Type B pancreatic cell (in vitro differentiated cells): ENCODE measurements around a stretch of chr2.

- PRO-cap = no peak
These were observed 461.8 kb upstream of the ID2 start for GRCh38 chr2:8219900-8220580.

DNA sequence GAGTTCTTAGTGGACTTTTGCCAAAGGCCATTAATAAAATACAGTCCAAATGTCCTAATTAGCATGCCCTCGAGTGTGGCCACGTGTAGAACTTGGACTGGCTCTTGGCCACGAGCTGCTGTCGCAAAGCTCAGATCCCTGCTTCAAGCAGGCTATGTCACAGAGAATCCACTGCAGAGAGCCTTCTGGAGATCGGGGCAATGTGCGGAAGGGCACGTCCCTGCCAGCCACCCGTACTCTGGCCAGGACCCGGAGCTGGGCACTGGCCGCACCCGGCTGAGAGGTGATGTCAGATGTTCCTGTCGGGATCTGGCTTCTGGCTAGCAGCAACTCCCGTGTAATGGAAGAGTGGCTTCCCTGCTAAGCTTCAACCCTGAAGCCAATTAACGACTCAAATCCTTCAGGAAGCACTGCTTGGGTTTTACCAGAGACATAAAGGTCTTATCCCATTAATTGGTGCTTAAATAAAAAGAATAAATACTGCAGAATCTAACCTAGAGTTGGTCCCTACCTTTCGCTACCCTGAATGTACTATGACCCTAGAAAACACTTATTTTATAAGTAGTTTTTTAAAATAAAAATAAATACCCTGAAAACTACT lies 432.6 kb upstream of the ID2 start:
- PRO-cap = no peak

DNA sequence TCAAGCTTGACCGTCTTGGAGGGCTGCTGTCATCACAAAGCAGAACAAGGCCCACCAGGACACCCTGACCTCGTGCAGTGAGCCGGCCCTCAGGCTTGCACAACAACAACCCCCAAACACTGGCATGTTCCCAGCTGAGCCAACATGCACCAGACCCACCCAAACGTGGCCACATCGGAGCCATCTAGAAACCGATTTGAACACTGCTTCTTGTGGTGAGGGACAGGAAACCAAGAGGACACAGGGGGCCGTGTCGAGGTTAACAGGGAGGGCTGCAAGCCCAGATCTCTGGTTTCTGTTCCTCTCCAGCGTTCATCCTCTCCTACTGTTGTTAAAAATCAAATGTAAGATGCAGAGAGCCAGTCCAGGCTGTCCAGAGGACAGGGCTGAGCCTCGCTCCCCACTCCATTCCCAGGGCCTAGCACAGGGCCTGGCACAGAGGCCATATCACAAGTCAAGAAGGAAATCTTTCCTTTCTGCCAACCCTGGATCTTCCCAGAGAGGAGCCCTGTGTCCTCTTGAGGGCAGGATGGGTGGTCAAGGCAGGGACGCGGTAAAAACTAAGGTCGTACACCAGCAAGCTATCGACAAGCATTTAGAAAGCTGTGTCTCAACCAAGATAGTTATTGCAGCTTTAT lies 378.3 kb upstream of the ID2 start:
- PRO-cap = no peak

GRCh38 chr2:8413955-8414534 lies 267.8 kb upstream of the ID2 start:
- PRO-cap = no peak

DNA sequence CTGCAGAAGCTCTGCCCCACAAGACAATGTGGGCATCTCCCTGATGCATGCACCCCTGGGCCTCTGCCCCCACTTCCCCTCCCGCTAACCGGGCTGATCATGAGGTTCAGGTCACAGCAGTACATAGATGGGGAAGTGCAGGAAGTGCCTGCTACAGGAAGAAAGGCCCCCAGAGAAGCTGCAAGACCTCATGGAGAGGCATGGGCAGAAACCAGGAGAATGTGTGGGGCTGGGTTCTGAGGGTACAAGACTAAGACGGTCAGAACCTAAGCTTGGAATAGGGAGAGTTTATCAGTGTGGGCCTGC lies 243.3 kb upstream of the ID2 start:
- PRO-cap = no peak

GRCh38 chr2:8625540-8626038 lies 56.3 kb upstream of the ID2 start:
- PRO-cap = no peak

- PRO-cap = no peak
These were observed 48.1 kb upstream of the ID2 start for GRCh38 chr2:8633648-8634176.

DNA sequence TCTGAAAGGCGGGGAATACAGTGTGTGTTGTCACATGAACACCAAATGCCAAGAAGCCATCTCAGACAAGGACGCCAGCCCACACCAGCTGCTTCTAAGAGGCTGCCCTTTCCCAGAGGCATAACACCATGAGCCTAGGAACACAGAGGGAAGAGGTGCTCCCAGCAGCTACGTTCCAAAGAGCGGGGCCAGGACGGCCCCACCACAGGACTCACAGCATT lies 20.2 kb upstream of the ID2 start:
- PRO-cap = no peak

DNA sequence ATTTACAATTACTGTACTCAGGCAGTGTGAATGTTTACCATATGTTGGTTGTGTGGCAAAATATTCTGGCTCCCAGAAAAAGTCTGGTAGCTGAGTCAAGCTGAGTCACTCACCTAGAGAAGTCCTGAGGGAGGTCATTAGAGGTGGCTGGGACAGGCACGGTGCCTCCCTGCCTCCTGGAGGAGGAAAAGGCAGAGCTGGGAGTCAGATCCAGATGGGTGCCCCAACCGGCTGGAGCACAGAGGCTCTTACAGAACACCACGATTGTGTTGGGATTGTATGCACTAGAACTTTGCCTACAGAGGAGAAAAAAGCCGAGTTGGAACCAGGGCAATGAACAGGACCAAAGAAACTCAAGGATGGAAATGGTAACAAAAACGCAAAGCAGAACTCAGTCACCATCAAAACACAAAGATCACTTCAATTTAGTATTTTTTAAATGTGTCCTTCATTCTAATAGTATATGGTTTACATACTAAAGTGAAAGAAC lies 19.2 kb upstream of the ID2 start:
- PRO-cap = no peak

GRCh38 chr2:8955356-8955885 lies 48.1 kb downstream of the MBOAT2 start:
- PRO-cap = no peak

DNA sequence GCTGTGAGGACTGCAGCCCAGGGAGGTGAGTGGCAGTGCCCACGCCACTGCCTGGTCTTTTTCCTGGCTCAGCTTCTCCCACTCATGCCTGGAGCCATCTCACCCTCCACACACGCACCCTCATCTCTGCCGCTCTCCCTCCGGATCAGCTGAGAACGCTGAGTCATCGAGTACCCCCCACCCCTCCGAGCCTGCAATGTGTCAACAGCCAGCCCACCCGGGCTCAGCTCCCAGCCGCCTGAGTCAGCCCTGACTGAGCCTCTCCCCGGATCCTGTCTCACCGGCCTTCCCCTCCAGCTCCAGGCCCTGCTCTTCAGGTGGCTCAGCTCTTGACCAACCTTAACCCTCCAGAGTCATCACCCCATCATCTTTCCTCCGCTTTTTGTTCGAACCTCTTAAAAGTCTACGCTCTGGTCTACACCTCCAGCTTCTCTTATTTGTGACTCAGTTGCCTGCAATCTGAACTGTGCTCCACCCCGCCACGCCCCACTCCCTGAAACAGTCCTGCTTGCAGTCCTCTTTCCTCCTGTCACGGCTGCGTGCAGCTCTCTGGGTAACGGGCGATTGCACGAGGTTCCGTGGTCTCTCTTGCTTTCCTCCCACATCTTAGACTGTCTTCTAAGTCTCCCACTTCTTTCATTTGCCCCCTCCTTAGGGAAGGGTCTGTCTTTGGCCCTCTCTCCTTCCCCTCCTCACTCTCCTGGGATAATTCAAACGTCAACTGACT lies 94.3 kb upstream of the ASAP2 start:
- PRO-cap = no peak

- PRO-cap = no peak
These were observed 38.5 kb upstream of the ASAP2 start for GRCh38 chr2:9168228-9168461.

DNA sequence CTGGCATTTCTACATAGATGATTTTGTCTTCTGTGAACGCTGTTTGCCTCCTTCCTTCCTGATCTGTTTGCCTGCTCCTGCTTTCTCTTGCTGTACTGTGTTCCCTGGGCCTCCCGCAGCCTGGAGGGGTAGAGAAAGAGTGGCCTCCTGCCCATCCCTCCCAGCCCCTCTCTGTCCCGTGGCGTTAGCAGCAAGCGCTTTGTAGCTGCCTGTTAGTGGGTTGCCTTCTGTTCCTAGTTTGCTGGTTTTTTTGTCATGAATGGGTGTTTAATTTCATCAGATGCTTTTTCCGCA lies 32.2 kb downstream of the ASAP2 start:
- PRO-cap = no peak

DNA sequence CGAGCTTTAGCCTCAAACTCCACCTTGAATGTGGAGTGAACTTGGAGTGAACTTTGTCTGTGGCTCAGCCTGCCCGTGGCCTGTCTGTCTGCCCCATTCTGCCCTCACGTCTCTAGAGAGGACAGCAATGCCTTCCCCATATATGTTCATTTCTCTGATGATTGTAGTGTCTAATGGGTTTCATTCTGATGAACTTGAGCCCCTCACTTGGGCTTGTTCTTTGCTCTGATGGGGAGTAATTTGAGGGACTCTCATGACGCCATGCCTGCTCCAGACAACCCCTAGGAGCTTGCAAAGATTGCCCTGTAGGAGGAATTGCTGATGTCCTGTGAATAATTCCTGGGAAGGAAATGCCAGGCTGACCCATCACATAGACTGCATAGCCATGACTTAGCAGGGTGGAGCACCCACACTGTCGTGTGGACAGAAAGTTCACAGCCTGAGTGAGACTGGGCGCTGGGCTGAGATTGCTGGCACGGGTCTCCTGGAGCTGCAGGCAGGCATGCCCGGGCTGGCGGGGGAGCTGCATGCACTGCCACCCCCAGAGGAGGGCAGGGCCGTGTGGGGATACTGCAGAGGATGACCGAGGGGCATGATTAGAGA lies 42.7 kb downstream of the ASAP2 start:
- PRO-cap = no peak

DNA sequence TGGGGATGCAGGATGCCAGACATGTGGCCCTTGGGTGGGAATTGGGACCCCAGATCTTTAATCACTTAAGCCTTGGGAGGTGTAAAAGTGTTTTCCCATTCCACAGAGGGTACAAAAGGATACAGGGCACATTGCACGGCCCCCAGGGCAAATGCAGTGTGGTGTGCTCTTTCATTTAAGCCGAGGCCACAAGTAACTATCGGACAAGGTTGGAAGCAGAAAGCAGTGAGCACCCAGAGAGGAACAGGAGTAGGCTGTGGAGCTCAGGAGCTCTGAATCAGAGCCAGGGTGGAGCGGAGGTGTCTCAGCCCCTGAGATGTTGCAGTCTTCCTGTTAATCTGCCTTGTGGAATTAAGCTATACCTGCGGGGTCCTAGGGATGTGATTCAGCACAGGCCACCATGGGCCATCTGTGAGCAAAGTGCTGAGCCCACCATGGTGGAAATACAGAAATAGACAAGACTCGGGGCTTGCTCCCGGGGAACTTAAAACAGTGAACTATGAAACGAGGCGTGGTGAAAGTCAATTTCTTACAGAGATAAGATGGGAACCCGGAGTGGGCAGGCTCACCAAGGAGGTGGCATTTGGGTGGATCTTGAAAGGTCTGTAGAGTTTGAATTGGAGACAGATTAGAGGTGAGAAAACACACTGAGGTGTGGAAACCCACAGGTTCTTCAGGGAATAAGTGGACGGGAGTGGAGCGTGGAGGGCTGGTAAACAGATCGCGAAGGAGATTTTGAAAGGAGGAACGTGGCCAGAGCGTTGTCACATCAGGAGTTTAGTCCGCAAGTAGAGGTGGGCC lies 44.0 kb downstream of the ASAP2 start:
- PRO-cap = no peak

DNA sequence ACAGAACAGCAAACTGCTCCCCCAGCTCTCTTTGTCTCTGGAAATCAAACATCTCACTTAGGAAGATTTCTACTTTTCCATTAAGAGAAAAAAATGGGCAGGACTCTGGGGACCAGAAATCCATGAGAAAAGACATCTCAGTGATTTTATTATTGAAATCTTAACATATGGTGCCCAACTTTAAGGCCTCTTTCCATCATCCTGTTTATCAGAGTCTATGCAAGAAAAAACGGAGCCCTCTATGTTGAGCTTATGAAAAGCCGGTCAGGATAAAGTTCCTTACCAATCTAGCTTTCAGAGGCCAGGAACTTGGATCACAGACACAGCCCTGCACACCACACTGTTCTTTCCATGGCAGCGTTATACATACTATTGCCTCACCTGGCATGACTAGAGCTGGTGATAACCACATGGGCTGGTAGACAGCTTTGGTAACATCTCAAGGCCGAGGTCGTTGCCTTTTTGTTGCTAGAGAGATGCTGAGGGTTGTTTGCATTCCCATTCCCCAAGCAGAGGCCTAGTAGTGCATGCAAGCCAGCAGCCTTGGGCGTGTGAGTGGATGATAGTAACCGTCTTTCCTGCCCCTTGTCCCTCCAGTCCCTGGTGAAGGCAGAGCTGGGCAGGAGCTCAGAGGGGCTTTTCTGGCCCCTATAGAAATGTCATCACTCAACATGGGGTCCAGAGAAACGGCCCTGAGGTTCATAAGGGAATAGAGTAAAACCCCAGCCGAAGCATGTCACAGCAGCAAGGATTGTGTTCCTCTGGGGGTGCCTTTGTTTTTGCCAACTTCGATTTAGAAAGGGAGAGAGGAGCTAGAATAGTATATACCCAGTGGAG lies 78.0 kb downstream of the ITGB1BP1 start:
- PRO-cap = no peak

DNA sequence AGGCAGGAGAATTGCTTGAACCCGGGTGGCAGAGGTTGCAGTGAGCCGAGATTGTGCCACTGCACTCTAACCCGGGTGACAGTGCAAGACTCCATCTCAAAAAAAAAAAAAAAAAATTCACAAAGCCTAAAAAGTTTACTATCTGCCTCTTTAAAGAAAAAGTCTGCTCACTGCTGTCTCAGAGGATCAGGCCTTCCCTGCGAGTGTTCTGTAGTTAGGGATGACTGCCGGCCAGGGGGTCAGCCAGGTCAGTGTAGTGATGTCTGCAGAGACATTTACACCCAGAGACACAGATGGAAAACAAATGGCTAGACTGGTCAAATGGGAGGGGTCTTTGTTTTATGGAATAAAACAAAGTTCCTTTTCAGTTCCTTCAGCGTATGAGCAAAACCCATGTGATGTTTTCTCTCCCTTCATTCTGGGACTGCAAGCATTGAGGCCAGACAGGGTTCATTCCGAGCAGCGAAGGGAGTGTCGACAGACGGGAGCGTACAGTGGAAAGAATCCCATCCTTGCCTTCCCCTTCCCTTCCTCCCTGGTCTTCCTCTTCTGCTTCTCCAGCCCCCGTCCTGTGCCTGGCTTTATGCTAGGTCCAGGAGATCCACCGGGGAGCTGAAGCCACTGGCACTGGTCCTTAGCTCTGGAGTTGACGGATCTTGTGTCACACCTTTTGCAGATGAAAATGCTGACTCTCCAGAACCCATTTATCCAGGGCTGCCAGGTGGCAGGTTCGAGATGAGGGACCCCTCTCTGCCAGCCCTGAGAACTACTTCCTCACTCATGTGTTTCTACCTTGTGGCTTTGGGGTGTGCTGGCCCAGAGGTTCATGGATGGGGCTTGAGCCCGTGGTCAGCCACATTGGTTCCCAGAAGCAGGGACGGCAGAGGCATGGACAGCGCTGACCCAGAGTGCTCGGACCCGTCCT lies 24.4 kb downstream of the ITGB1BP1 start:
- PRO-cap = no peak

DNA sequence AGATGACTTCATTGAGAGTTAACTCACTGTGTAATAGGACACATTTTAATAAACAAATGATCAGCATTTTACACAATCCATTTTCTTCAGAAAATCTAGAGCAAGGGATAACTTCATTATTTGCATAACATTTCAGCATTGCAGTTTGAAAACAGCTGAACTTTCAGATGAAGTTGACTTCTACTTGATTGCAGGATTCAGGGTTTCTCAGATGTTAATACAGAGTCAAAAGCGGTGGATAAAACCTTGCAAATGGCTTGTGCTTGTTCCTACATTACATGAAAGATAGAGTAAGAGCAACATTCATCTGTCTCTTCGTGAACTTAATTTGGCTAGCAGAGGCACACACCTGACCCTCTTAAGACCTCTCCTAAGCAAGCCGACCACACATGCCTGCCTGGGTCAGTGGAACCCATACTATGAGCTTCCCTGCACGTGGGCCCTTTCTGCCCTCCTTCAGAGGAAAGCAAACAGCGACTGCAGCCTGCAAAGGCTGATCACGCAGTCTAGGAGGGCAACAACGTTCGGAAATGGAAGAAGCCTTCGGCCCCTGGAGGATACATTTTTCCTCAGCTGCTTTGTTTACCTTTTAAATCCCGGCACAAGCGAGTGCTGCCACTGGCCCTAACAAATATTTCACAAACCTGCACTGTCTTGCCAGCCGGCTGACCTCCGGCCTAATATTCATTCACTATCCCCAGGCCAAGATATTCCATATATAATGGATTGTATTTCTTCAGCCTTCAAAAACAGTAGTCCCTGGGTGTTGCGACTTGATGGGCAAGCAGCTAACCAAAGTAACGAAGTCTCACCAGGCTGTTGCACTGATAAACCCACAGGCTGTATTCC lies 16.5 kb downstream of the ITGB1BP1 start:
- PRO-cap = unidirectional peak, plus-strand start at position 523 of the sequence

- PRO-cap = no peak
These were observed 9.1 kb downstream of the IAH1 start for GRCh38 chr2:9483365-9483855.

GRCh38 chr2:9559299-9559444 lies 3.5 kb upstream of the ADAM17 start:
- PRO-cap = no peak